Endodermal cell (in vitro differentiated cells): Measurements from ENCODE around the genes ULK4, SEC22C, NKTR and CCDC13.

GRCh38 chr3:41381695-41382905, 182.8 kb downstream of the CTNNB1 start:
- PRO-cap = no peak

DNA sequence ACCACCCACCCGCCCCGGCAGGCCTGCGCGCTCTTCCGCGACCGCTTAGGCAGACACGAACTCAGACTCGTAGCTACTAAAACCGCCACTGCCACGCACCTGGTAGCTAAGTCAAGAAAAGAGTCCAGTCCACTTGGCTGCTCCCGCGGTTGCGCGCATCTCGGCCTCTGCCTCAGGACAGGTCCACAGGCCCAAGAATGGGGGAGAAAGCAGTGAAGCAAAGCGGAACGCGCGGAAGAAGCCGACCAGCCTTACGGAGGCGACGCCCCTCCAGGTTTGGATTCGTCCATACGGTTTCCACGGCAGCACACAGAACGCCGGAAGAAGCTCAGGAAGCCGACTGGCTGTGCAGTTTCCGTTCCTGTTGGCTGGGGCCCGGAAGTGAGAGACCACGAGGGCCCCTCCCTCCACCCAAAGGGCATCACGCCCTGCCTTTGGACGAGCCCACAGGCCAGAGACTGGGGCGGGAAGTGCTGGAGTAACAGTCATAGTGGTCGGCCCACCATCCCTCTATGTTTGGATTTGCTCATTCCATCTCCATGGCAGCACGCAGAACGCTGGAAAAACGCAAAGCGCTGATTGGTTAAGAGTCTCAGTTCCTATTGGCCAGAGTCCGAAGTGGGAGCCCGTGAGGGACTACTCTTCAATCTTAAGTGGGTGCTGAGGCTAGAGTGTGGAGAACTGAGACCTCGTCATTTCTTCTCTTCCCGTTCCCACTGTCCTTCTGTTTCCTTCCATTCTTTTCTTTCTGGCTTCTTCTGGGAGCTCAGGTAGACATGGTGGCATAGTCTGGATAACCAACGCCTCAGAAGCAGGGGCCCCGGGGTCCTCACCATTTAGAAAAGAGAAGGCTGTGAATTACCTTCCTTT, at the start of gene ULK4:
TSS of gene ULK4 (minus strand) at position 187 of the 870 bp plus-strand sequence.
- PRO-cap = bidirectional peak, plus-strand start at position 454 of the sequence, minus-strand start at position 169 of the sequence; bidirectional peak, plus-strand start at position 646 of the sequence, minus-strand start at position 524 of the sequence

DNA sequence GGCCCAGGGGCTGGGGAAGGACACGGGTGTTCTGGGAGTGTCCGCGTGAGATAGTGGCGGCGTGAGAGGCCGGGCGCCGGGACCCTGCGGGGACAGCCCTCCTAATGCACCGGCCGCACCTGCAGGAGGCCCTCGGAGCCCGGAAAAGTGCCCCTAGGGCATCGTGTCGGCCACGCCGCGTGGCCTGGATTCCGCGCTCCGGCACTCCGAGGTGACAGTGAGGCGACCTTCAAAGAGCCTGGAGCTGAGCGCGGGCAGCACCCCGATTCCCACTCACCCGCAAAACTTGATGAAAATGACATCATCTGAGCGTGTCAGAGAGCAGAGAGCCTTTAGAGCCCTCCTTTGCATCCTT, 52.2 kb upstream of the ULK4 start:
- PRO-cap = no peak

DNA sequence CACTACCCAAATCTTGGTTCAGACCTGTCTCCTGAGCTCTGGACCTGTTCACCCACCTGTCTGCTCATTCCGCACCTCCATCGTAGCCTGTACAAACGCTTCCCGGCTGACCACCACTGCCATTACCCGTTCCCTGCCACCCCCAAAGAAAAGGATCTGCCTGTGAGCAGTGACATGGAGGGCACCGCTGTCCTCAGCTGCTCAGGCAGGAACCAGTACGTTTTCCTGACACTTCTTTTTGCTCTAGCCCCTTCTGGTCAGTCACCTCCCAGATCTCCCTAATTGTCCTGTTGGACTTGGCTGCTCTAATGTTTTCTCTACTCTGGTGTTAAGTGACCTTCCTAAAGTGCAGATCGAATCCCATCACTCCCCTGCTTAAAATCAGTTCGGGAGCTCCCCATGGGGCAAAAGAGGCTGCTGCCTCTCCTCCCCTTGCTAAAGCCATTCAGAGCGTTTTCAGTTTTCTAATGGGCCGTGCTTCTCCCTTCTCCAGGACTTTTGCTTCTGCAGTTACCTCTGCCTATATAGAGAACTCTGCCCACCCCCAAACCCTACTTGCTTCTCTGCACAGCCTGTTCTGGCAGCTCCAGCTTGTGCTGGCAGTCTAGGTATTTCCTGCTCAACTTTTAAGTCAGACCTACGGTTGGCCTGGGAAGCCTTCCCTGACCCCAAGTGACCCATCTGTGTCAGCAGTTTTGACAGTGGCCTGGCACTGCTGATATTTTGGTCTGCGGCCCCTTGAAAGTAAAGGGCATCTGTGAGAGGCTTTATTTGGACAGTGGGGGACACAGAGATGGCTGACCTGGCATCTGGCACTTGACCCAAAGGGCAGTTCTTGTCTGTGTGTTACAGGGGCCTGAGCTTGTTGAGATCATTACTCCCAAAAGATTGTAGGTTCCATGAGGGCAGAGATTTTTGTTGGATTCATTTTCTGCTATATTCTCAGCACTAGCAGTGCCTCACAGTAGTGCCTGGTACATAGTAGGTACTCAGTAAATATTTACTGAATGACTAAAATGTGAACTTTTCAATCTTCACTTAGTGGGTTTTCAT, 55.5 kb upstream of the TRAK1 start:
- PRO-cap = no peak

GRCh38 chr3:42061457-42062536, 29.4 kb upstream of the TRAK1 start:
- PRO-cap = no peak

GRCh38 chr3:42515189-42515722, 12.8 kb downstream of the VIPR1 start:
- PRO-cap = no peak

DNA sequence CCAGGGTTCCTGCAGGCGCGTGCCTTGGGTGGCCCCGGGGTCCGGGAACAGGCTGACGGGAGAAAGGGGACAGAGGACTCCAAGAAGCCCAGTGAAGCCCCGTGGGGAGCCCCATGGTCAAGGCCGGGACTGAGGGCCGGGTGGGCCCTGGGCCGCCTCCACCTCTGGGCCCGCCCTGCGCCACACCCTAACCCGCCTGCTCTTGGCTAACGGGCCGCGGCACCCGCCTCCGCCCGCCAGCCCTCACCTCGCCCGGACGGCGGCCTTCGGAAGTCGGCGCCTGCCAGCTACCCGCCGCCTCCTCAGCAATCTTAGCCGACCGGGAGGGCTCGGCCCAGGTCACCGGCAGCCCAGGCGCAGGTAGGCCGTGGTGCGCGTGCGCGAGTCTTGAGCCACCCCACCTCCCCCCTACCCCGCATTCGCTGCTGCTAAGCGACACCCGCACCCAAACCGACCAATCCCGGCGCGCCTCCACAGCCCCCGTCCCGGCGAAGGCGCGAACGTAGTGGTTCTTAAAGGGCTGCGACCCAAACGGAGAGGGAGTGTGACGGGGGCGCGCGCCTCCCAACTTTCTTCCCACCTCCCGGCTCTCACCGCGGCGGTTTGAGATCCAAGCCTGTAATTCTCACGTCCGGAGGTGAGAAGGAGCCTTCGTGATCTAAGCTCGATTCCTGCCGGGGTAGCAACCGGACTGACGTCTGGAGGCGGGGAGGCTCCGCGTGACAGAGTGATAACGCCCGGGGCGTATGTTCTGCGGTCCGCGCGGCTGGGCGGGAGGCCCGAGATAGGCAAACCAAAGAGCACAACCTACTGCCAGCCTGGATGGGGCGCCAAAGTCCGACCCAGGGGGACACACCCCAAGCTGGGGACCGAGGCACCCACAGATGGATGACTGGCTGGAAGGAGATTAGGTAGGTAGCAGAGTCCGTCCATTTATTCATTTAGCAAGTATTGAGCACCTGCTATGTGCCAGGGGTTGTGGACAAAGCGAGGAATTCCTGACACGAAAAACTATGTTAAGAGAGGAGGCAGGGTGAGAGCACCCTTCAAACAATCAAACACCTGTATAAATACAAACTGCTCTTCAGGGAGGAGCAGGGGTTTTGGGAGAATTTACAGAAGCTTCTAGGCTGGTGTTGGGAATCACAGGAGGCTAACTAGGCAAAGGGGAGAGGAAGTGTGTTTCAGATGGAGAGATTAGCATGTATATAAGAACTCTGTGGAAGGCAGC, at the start of gene SEC22C:
TSS of gene SEC22C (minus strand) at position 369 of the 1,231 bp plus-strand sequence.
- PRO-cap = bidirectional peak, plus-strand start at position 509 of the sequence, minus-strand start at position 313 of the sequence; bidirectional peak, plus-strand start at position 796 of the sequence, minus-strand start at position 724 of the sequence

- PRO-cap = no peak
Observed at GRCh38 chr3:42594558-42595336, 4.1 kb downstream of the SS18L2 start.

DNA sequence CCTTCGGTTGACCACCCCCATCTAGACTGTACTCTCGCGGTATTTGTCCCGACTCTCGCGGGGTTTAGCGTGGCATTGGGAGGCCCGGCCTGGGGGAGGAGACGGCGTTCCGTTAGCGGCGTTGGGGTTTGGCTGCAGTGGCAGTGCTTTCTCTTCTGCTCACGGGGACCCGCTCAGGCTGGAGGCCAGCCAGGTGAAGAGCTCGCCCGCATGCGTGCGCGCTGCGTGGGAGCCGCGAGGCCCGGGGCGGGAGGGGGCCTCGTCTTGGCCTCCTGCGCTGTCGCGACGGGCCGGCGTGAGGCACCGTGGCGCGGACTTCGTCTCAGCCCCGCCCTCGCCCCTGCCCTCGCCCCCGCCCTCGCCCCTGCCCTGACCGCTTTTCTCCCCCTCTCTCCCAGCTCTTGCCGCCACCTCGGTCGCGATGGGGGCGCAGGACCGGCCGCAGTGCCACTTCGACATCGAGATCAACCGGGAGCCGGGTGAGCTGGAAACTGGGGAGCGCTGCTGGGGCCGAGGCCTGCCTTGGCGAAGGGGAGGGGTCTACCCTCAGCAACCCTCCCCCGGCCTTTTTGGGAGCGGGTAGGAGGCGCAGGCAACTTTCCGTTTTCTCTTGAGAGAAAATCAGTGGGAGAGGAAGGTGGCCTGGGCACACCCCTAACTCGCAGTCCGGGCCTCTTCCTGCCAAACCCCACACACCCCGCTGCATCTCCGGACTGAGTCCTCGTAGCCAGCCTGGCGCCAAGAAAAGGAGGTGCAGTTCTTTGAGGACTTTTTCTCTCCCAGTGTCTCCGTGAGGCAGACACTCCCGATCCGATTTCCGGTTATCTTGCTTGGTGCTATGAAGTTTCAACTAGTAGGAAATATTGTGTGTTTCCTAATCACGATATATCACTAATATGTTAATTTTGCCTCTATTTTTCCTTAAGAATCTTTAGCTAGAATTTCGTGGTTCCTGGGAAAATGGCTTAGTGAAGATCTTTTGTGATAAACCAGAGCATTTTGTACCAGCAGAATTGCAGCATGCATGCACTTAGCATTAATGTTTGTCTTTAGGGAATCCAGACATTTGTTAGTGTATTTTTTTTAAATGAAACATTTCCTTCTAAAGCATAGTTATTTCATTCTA, at the start of gene NKTR:
TSS of gene NKTR (plus strand) at position 101 of the 1,126 bp plus-strand sequence.
- PRO-cap = bidirectional peak, plus-strand start at position 115 of the sequence, minus-strand start outside the sequence; bidirectional peak, plus-strand start at position 450 of the sequence, minus-strand start at position 319 of the sequence; bidirectional peak, plus-strand start at position 684 of the sequence, minus-strand start at position 715 of the sequence

- PRO-cap = no peak
Observed at GRCh38 chr3:42612050-42612561, 11.6 kb downstream of the NKTR start.

DNA sequence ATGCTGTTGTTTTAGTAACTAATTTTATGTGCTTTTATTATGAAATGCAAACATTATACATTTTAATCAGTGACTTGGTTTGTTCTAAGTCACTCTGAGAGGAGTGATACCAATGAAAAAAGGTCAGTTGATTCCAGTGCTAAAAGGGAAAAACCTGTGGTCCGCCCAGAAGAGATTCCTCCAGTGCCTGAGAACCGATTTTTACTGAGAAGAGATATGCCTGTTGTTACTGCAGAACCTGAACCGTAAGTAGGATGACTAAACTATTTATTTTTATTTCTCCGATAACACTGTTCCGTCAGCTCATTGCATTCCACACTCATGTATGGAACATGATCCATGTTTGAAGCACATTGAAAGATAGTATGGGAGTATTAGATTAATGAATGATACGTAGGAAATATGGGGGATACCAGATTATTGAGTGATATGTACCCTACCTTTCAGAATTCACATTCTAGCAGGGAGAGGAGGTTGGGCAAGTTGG, 20.0 kb upstream of the ZBTB47 start:
- PRO-cap = no peak

GRCh38 chr3:42634371-42635021, 19.0 kb upstream of the ZBTB47 start:
- PRO-cap = no peak

- PRO-cap = no peak
Observed at GRCh38 chr3:42731807-42732834, 29.5 kb upstream of the HHATL start.

GRCh38 chr3:42772392-42773464, at the start of gene CCDC13:
TSS of gene CCDC13 (minus strand) at chr3:42773253.
- PRO-cap = bidirectional peak, plus-strand start at chr3:42773345, minus-strand start at chr3:42773175

DNA sequence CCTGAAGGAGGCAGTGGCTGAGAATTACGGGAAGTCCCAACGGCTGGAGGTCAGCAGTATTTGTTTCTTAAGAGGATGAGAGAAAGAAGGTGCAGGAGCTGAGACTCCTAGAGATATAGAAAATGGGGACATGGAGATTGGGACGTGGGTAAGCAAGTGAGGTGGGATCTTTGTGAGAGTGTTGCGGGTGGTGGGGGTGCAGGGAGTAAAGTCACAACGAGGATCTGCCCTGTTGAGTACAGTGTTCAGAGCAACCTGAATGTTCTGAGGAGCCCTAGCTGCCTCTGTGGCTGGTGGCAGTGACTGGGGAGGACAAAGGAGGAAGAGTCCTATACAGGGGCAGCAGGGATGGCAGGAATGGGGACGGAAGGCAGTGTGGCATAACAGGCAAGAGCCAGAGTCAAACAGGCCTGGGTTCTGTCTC, 1.2 kb downstream of the ZNF662 start:
- PRO-cap = no peak

GRCh38 chr3:42999087-42999599, 20.0 kb downstream of the GASK1A start:
- PRO-cap = no peak

- PRO-cap = no peak
Observed at GRCh38 chr3:43302897-43303356, 16.6 kb downstream of the SNRK start.

DNA sequence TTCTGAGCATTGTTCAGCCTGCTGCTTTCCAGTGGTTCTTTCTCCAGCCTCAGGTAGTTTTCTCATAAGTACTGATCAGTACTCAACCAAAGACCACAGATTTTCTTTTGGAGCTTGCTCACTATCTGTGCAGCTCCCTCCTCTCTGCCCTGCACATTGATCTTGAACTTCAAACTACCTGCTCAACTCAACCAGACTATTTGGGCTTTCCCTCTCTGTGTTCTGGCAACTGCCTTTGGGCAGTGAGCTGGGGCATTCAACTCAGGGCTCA, 67.4 kb downstream of the SNRK start:
- PRO-cap = no peak

DNA sequence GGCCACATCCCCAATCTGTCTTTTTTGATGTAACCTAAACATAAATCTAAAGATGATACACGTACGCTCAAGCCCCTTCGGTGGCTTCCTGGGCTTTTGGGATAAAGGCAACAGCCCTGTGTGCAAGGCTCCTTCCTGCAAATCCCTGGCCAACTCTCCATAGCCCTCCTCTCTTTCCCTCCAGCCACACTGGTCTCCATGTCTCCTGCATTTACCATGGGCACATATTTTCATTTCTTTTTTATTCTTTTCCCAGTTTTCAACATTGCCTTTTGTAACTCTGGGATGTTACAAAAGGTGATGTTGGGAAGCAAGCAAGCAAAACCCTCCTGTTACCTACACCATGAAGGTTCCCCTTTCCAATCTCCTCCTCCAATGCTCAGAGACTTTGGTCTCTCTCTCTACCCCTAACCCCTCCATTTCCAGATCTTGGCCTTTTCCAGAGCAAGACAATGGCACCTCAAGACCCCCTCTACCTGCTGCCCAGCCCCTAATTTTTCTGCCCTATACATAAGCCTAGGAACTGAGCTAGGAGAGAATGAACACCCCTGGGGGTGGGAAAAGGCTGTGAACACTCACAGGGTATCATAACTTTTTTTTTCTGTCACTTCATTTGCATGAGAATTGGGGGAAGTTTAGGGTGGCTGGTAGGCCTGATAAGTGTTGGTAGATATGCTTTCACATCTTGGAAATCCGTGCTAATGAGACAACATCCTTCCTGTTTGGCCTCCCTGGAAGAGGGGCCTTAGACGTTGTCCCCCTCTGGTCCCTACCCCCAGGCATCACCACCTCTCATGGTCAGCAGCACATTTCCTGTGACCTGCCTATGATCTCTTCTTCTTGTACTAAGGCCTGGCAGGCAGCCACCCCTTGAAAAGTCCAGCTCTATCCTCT, 107.4 kb downstream of the SNRK start:
- PRO-cap = no peak

DNA sequence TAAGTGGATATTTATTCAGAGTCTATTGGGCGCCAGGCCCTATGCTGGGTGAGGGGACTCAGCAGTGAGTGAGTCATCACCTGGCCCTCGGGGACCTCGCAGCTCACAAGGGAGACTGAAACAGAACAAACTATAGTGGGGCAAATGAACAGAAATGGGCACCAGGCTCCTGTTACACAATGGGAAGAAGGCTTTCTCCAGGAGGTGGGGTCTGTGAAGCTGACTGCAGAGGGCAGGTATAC, 136.9 kb downstream of the SNRK start:
- PRO-cap = no peak